Progenitor cell of endocrine pancreas (in vitro differentiated cells): ENCODE measurements around a stretch of chr6.

DNA sequence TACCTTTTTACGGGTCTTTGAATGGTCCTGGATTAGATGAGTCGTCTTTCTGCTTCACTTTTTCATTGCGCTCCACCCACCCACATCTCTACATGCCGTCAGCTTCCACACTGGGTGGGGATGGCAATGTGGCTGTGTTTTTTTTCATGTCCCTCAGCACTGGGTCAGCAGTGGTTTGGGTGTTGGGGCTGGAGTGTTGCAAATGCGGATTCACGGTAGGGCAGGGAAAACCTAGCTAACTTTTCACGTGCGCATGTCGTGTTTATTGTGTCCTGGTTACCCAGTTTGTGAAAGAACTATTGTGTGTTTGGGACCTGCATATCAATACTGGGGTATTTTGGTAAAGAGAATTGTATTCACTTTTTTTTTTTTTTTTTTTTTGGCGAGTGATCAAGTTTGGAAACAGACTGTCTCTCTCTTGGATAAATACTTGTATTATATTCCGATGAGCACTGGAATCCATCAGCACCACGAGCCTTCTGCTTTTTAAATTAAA is 1.2 kb downstream of the DUSP22 start:
- PRO-cap: no peak

DNA sequence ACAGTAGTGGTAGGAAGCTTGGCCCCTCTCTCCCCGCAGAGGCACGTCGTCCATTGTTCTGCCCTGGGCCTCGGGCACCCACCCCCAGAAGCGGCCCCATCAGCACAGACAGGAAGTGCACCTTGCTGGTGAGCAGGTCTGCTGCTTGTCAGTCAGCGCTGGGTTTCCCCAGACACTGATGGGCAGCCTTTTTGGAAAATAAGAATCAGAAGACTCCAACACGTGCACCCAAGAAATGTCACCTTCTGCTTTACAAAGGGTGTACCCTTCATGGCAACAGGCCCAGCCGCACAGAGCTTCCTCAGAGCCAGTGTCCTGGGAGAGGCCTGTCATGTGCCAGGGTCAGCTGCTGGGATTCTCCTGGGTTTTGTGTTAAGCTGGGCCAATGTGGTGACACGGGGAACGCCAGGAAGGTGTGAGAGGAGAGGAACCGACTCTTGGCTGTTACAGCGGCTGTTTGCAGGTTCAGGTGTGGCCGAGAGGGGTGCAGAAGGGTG is 34.7 kb upstream of the IRF4 start:
- PRO-cap: no peak

- PRO-cap: no peak
Observed at GRCh38 chr6:358384-358905, 33.1 kb upstream of the IRF4 start.

DNA sequence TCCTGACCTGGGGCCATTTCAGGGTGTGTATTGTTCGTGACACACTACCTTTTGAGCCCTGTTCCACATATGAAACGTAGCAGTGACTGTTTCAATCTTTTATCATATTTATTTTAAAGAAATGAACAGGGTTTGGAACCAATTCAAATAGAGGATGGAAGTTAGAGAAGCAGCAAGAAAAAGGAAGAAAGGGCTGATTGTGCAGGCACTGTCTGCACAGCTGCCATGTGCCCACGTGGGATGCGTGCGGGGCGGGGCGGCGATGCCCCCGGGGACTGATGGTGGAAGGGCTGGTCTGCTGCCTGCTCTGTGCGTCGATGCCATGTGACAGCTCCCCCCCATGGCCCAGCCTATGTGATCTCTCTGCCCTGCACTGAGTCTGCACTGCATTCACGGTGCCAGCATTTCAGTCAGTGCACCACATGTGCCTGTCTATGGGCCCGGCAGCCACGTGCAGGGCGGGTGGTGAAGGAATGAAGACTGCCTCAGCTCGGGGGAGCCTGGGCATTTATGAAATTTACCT is 96.4 kb downstream of the IRF4 start:
- PRO-cap: no peak

DNA sequence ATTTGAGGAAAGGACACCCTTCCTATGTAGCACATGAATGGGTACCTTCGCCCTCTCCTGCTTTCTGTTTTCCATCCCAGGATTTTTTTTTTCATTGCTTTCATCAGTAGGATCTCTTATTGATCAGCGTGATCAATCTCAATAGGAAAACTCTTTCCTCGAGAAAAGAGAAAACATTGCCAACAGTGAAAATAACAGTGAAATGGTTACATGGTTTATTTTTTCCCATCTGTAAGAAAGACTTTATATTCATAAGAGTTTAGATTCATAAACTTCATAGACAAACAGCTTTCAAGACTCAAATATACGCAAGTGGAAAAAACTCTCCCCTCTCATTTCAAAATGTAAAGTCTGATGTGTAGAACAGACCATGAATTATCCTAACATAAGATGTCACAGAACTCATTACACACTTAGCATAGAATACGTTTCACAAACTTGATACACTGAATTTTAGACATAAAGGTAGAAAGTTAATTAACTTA is 118.8 kb downstream of the IRF4 start:
- PRO-cap: no peak

DNA sequence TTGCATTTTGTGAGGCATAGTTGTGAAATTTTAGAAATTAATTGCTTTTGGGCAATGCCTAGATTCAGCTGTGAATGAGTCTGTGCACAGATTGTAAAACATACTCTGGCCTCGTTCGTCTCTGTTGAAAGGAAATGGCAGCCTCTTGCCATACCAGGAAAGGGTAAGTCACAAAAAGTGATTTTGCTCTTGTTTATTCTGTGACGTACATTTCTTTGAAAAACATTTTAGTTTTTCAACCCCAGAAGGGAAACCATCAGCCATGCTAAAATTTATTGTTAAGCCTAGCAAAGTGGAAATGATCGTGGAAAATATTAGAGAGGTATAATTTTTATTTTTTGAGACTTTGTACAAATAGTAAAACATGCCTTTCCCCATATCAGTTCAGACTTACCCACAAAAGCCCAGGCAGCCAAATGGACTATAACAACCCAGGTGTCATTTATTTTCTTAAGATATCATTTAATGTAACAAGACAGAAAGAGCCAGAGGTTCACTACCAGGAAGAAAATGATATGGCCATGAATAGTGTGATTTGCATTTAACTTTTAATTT is 15.4 kb upstream of the EXOC2 start:
- PRO-cap: no peak

- PRO-cap: no peak
Observed at GRCh38 chr6:1003439-1003848, 308.5 kb upstream of the FOXQ1 start.

DNA sequence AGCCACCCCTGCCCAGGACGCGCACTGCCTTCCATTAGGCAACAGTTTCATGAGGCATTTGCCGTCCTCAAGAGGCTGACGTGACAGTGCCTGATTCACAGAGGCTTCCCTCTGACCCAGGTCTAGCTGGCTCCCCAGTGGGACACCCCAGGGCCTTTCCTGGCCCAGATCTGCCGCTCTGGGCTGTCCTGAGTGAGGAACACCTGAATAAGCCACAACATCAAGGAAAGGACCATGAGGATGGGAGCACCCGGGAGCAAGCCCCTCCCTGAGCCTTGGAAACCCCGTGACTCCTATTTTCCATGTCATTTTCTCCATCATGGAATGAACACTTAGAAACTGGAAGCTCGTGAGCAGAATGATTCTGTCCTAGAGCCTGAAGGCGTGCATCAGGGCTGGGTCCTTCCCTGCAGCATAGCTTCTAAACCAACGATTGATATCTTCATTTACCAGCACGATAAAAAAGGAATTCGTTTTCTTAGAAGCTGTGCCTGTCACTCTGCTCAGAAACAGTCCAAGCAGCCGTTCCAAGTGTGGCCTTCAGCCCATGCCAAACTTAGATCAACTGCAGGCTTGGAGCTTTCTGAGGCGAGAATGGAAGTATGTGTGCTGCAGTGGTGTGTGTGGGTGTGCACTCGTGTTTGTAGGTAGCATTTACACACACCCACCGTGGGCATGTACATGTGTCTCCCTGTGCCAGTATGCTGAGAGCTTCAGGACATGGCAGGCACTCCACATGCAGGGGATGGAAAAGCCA is 83.2 kb upstream of the FOXC1 start:
- PRO-cap: no peak

DNA sequence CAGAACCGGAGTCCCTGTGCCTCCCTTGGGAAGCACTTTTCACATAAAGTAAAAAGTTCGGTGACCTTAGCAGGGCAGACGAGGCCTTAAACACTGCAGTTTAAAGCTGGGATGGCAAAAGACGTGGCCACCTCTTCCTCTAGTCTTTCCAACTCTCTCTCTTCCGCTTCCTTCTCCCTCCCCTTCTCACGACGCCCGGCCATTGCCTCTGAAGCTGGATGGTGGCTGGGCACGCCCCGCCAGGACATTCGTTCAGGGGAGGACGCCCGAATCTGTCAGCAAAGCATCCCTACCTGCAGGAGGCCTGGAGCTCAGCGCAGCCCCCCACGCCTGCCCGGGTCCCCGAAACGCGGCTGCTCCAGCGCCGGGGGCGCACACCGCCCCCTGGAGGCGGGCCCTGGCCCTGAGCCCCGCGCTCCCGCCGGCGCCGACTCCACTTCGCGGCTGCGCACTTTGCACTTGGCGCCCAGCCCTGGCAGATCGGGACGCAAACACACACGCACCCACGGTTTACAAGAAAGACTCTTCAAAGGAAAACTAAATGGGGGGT is 54.8 kb upstream of the FOXC1 start:
- PRO-cap: no peak

DNA sequence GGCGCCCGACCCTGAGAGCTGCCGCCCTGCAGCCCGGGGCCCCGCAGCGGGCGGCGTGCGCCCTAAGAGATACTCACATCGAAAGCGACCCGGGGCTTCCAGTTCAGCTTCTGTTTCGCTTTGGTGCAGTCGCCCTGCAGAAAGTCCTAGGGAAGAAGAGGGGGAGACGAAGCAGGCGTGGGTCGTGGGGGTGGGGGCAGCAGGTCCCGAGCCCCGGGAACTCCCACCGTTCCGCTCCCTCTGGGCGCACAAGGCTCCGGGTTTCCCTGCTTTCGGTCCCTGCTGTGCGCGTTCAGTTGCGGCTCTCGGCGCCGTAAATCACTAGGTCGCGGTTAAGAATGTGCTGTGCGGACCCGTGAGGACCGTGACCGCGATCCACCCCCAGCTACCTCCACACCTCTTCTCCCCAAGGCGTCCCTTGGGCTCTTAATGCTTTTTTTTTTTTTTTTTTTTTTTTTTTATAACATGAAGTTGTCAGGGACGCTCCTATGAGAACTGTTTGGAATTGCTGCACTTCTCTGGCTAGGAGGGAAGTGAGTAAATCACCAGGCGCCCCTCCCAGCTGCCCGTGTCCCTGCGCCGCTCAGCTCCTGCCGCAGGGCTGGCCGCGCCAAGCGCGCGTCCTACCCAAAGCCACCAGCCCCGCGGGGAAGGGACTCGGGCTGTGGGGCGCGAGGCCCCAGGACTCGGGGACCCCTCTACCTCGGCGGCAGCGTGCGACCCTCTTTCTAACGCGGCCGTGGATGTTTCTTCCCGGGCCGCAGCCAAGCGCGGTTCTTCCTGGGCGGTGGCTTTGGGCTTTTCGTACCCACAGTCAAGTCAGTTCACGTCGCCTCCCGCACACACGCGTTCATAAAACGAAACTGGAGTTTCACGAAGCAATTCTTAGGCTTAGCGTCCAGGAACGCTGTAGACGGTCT is 14.9 kb downstream of the FOXC1 start:
- PRO-cap: no peak

DNA sequence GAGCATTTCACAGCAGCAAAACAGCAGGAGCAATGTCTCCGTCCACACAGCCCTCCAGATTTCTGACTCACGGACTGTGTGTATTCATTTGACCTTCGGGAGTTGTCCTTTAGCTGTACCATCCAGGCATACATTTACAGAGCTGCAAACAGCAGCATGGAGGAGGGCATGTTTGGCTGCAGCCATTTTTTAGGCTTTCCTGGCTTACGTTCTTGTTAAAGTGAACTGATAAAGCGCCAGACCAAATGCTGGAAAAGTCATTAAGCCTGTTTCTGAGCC is 18.2 kb downstream of the FOXC1 start:
- PRO-cap: no peak

DNA sequence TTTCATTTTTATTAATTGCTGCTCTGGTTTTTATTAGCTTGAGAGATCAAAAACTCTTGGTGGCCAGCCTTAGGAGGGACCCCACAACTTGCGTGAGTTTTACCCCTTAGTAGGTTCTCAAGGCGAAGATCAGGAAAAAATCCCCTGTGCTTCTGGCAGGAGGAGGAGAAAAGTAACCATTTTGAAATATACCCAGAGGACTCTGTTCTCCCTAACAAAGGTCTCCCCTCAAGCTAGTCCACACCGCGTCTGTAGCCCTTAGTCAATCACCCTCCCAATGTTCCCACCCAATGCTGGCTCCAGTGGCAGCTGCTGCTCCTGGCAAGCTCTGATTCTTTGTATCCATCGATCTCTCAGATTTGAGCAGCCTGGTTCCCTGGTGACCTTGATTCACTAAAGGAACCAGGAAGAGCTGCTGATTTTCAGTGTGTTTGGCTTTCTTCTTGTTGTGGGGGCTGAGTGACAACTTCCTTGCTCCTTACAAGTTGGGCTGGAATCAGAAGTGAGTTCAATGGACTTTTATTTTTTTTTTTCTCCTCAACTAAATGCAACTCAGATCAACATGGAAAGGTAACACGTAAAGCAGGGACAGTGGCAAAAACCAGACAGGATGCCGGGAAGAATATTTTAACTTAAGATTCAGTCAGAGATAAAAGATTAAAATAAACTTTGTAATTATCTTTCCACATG is 68.5 kb downstream of the FOXC1 start:
- PRO-cap: no peak

DNA sequence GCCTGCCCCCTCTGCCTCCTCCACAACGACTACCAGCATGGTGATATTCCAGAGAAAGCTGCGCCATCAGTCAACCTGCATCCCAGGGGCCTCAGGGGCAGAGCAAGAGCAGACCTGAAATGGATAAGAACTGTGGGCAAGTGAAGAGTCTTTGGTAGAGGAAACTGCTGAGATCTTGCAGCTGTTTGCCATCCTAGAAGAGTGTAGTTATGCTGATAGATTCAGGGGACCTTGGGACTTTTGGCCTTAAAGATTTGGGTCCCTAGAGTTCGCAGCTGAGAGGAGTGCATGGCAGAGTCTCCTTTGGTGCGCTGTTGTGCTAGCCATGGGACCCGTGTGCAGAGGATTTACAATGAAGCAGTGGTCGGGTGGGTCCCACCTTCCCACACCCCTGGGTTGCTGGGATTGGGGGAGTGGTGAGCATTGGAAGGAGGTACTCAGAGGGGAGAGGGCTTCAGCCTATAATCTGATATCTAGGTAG is 124.6 kb upstream of the GMDS start:
- PRO-cap: no peak

DNA sequence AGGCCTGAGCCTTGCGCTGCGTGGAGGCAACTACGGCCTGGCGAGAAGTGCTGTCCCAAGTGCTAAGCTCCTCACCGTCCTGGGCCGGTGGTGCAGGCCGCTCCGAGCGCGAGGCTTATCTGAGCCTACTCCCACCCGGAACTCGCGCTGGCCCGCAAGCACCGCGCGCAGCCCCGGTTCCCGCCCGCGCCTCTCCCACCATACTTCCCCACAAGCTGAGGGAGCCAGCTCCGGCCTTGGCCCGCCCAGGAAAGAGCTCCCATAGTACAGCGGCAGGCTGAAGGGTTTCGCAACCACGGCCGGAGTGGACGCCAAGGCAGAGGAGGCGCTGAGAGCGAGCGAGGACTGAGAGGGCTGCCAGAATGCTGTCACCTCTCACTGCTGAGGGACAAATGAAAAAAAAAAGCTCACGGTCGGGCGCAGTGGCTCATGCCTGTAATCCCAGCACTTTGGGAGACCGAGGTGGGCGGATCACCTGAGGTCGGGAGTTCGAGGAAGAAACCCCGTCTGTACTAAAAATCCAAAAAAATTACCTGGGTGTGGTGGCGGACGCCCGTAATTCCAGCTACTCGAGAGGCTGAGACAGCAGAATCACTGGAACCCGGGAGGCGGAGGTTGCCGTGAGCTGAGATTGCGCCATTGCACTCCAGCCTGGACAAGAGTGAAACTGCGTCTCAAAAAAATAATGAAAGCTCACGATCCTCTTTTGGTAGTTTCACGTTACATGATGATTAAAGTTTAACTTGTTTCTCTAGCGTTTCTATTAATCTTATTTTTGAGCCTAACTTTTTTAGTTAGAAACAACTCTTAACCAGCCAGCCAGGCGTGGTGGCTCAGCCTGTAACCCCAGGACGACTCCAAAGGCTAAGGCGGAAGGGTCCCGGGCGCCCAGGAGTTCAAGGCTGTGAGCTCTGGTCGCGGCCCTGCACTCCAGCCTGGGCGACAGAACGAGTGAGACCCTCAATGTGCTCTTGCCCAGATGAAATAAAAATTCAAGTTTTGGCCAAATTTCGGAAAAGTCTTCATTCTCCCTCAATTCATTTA is 1.4 kb upstream of the WRNIP1 start:
- PRO-cap: no peak

GRCh38 chr6:2766643-2766786 is 1.3 kb downstream of the WRNIP1 start:
- PRO-cap: no peak

DNA sequence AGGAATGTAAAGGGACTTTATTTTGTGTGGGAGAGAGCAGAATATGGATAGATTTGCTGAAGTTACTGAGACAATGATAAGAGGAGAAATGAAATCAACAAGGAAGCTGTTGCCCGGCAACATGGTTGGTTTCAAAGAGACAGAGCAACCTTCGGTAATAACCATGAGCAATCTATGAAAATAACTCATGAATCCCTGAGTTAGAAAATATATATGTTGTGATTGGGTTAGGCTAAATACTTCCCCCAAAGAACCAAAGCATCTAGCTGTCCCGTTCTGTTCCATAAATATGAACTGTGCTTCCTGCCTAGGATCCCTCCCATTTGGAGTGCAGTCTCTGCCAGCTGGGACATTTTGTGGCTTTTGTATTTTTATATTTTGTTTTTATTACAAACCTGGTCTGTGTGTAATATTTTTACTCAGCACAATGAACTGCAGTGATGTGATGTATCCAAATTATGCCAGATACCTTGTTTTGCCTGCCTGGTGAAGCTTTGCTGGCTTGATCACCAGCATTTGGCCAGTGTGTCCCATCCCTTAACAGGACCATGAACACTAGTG is 23.0 kb downstream of the SERPINB1 start:
- PRO-cap: no peak

DNA sequence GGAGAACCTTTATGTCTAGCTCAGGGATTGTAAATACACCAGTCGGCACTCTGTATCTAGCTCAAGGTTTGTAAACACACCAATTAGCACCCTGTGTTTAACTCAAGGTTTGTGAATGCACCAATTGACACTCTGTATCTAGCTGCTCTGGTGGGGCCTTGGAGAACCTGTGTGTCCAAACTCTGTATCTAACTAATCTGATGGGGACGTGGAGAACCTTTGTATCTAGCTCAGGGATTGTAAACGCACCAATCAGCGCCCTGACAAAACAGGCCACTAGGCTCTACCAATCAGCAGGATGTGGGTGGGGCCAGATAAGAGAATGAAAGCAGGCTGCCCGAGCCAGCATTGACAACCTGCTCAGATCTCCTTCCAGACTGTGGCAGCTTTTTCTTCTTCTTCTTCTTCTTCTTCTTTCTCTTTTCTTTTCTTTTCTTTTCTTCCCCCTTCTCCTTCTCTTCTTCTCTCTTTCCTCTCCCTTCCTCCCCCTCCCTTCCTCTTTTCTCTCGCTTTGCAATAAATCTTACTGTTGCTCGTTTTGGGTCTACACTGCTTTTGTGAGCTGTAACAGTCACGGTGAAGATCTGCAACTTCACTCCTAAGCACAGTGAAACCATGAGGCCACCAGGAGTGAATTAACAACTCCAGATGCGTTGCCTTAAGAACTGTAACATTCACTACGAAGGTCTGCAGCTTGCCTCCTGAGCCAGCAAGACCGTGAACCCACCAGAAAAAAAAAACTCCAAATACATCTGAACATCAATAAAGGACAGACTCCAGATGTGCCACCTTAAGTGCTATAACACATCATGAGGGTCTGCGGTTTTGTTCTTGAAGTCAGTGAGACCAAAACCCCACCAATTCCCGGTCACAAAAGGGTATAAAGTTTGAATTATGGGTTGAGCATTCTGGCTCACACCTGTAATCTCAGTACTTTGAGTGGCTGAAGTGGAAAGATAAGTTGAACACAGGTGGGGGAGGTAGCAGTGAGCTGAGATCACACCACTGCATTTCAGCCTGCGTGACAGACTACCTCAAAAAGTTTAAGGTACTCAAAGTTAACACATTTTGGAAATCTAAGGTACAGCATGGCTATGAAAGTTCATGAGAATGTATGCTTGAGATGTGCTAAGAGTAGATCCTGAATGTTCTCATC is 19.6 kb upstream of the SERPINB1 start:
- PRO-cap: no peak

DNA sequence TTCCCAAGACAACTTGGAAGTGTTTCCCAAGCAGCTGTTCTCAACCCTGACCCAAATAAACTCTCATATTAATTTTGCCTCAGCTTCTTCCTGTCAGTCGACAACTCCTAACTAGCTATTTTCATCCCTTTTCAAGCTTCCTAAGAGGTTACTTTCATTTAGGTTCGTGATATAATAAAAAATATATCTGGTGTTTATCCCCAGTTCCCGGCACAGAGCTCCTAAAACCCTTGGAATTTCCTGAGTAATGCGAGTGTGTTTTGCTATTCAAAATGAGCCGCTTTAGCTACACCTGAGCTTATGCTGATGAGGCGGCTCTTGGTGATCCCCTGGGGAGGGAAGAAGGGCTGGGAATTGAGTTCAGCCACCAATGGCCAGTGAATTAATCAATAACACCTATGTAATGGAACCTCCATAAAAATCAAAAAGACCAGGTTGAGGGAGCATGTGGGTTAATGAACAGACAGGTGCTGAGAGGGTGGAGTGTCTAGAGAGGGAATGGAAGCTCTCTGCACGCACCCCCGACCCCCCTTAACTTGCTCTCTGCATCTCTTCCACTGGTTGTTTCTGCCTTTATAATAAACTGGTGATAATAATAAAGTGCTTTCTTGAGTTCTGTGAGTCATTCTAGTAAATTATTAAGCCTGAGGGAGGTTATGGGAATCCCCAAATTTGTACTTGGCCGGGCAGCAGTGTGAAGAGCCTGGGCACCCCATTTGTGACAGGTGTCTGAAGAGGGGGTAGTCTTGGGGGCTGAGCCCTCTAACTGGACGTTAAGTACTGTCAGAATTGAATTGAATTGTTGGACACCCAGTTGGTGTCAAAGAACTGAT is 24.5 kb upstream of the SERPINB1 start:
- PRO-cap: no peak

DNA sequence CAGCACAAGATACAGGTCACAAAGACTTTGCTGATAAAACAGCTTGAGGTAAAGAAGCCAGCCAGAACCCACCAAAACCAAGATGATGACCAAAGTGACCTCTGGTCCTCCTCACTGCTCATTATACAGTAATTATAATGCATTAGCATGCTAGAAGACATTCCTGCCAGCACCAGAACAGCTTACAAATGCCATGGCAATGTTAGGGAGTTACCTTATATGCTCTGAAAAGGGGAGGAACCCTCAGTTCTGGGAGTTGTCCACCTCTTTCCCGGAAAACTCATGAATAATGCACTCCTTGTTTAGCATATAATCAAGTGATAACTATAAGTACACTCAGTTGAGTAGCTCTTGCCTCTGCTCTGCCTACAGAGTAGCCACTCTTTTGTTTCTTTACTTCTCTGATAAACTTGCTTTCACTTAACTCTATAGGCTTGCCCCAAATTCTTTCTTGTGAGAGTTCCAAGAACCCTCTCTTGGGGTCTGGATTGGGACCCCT is 8.8 kb upstream of the SERPINB6 start:
- PRO-cap: no peak

- PRO-cap: no peak
Observed at GRCh38 chr6:3001203-3002181, 1.8 kb downstream of the NQO2 start.